Thoracic aorta (tissue), 1 donor: ENCODE results near the gene ITGA6.

GRCh38 chr2:171554405-171554829 is 32.1 kb downstream of the CYBRD1 start:
- RAMPAGE, long total RNA, result no peak

DNA sequence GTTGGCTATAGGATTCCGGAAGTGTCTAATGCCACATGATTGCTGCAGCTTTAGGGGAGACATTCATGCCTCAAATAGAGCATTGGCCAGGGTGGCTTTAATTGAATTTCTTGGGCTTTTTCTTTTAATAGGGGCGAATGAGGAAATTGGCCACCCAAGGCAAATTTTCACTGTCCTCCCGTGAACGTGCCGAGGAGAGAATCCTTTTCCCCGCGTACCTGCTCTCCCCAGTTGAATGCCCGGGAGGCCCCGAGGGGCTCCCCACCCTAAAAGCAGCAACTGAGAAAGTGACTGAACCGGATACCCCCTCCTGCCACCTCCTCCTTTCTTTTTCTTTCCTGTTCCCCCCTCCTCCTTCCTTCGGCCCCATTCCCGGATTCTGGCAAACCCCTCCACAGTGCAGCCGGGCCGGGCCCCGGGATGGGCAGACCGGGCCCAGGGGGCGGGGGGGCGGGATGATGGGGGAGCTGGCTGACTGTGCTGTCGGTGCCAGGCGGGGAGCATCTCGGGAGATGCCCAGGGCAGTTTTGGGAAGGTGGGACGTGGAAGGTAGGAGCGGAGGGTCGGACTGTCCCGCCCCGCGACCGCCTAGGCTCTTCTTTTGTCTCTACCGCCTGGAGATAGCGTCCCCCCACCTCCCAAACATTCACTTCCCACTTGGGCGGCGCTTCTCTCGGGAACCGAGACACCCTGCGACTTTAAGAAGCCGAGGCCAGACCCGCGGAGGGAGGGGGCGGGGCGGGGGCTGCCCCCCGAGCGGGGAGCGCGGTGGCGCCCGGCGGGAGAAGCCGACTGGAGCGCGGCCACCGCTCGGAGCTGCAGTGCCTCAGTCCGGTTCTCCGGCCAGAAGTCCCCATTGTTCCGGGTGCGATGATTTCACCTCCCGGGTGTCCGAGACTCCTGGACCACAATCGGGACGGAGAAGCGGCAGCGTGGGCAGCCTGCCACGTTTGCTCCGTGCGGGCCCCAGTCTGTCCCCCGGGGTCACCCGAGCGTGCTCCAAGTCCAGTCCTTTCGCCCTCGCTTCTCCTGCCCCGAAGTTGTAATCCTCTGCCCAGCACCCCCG is 8.2 kb downstream of the DLX2 start:
- RAMPAGE, long total RNA, result no peak

DNA sequence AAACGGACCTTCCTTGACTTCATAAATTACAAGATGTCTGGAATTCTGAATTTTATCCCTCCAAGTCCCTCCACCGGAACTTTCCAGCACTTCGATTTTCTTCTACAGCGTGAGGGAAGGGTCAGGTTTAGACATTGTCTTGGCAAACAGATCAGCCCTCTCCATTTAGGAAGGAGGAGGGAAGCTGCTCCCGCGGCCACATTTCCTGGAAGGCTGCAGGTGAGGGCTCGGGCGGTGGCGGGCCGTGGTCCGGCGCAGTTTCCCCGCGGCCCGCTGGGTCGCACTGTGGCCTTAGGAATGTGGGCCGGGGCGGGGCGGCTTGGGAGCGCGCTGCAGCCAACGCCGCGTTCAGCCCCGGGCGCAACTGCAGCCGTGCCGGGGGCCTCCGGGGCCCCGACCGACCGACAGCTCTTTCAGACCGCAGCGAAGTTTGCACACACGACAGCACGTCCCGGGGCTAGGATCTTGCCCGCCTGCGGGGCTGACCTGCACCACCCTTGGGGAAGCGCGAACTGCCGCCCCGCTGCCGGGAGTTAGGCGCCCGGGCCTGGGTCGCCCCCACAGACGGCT is 69.7 kb upstream of the DLX2 start:
- RAMPAGE, long total RNA, result no peak

DNA sequence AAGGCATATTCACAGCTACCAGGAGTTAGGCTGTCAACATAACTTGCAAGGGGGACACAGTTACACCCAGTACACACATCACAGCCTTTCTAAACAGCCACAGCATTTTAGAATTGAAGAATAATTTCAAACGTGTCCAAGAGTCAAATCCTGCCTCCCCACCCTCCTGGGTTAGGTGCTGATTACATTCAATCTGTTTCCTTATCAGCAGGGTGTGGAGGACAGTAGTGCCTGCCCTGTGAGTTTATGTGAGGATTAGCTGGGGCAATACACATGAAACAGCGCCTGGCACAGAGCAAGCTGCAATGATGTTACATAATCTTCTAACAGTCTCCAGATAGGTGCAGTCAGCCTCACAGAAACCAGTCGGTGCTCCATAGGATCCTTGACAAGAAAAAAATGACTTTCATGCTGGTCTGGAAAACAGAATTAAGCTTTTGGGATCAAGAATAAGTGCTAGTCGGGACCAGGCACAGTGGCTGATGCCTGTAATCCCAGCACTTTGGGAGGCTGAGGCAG is 91.7 kb upstream of the ITGA6 start:
- RAMPAGE, long total RNA, result no peak

- RAMPAGE, long total RNA, result no peak
These were observed at the start of gene ITGA6 for GRCh38 chr2:172427254-172428209. ITGA6 (plus strand) TSS chr2:172427586.

- RAMPAGE, long total RNA, result no peak
These were observed 7.5 kb downstream of the ITGA6 start for GRCh38 chr2:172434764-172435437.

DNA sequence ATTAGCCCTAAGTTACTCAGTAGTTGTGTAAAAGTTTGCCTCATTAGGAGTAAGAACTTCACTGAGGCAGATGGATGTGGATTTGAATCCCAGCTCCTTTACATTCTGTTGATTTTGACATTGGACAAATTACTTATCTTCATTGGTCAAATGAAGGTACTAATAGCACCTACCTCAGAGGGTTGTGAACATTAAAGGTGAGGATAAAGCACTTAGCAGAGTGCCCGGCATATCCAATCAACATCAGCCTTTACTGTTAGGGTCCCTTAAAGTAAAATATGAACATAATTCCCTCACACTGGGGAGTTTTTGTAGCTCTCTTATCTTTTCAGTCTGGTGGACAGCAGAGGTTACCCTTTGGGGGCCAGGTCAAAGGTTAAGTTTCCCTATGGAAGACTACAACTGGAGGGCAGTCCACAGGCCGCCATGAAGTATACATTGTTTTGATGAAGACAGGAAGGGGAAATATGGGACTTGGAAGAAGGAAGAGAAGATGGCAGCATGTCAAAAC is 11.1 kb downstream of the ITGA6 start:
- RAMPAGE, long total RNA, result no peak

GRCh38 chr2:172461672-172462355 is 34.4 kb downstream of the ITGA6 start:
- RAMPAGE, long total RNA, result no peak

GRCh38 chr2:172490754-172491542 is 63.6 kb downstream of the ITGA6 start:
- RAMPAGE, long total RNA, result no peak

DNA sequence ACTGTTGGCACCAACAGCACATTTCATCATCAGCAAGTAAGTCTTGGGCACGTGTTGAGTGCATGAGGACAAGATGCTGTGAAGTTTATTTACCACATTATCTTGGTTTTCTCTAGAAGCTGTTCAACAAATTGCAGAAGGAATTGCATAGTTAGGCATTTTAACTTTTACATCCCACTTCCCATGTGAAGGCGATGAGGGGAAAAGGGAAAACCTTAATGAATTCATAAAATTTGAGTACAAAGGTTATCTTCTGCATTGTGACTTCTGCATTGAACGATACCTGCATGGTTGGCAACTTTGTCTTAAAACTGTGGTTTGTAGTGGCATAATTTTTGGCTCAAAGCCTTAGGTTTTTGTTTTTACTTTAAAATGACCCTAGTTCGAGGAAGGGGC is 947 bp downstream of the PDK1 start:
- RAMPAGE, long total RNA, result no peak

- RAMPAGE, long total RNA, result start-site peak on the plus strand at chr2:172607374-172608205, 6 reads
These were observed 51.5 kb downstream of the PDK1 start for GRCh38 chr2:172607205-172607900.

- RAMPAGE, long total RNA, result no peak
These were observed 42.6 kb upstream of the RAPGEF4 start for GRCh38 chr2:172692892-172693600.

DNA sequence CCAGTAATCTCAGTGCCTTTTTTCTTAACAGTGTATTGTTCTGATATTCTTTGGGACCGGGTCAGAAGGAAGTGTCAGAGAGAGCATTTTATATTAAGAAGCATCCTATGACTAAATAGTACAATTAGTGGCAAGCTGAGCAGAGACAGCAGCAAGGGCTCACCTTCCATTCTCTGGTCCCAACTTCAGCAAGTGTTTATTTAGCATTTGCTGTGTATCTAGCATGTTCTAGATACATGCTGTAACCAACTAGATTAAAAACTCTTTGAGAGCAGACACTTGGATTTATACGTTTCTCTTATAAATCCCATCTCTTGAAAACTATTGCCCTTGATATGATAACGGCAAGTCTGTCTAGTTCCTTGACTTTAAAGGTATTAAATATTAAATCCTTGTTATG is 126.6 kb downstream of the RAPGEF4 start:
- RAMPAGE, long total RNA, result no peak

DNA sequence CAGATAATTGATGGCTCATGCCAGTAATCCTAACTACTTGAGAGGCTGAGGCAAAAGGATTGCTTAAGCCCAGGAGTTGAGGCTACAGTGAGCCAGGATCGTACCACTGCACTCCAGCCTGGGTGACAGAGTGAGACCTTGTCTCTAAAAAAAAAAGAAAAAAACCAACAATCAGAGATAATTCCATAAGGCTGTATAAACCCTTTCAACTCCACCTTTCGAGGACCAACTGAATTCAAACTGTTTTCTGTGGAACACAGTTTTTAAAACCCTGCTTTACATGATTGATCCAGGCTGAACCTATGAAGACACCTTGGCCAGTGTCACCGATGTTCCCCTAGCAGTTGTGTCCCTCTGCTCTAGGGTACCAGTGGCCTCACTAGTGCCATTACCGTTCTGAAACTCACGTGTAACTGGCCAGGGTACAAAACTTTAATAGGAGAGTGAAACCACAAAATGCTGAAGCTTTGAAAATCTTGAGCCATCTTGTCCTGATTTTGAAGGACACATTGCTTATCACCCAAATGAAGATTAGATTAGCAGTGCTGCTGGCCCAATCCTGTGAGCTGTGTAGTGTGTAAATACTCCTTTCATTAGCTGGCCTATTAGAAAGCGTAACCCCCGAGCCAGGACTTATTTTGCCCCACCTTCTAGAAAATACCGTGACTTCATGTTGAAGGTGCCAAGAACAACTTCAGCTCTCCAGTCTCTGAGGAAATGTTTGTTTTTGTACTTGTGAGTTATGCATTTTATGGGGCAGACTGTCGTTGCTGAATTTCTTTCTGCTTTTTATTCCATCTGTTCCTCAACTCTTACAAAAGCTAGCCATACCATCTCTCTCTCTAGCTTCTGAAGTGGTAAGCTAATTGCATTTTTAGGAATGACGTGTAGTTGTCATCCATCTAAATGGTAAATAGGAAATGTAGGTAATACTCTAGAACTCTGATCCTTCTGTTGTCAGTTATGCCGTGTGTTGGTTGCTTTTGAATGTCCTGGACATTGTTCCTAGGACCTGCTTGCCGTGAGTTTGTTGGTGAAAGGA is 147.8 kb upstream of the MAP3K20 start:
- RAMPAGE, long total RNA, result no peak

GRCh38 chr2:172966973-172967602 is 108.6 kb upstream of the MAP3K20 start:
- RAMPAGE, long total RNA, result no peak

DNA sequence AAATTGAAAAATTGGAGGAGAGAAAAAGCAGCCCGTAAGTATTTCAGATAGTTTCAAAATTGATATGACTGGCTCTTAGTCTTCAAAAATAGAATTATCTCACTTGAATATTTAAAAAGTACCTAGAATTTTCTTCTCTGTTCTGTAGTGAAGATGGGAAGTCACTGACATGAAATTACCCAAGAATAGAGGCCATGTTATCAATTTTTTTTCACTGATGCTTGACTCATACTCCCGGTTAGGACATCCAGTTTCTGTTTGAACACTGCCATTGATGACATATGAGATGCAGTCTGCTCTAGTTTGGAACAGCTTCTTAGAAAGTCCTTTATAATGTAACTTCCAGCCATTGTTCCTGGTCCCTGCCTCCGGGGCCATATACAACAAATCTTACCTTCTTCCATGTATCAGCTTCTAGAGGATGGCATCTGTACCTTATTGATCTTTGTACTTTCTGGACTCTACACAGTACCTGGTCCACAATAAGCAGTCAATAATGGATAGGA is 26.1 kb downstream of the MAP3K20 start:
- RAMPAGE, long total RNA, result no peak

DNA sequence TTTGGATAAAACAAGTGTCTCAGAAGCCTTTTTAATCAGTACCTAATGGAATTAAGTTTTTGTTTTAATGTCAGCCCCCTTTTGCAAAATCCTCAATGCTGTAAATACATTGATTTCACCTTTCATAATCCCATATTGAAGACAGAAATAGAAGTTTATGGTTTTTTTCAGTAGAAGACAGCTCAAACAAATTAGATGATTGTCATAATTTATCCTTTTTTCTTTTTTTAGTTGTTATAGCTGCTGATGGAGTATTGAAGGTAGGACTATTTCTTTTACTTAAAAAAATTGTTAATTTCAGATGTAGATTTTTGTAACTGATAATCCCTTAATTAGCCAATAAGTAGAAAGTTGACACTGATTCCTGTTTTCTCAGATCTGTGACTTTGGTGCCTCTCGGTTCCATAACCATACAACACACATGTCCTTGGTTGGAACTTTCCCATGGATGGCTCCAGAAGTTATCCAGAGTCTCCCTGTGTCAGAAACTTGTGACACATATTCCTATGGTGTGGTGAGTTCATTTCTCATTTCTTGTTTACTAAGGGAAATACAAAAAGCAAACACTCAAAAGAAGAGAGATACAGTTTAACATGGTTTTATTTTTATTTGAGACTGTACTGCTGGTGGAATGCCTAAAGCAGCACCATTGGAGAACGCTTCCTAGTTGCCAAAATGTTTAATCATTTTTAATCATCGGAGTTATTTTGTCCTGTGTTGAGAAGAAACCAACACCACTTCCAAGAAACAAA is 115.2 kb downstream of the MAP3K20 start:
- RAMPAGE, long total RNA, result no peak

GRCh38 chr2:173227311-173227773 is 127.3 kb upstream of the CDCA7 start:
- RAMPAGE, long total RNA, result no peak

DNA sequence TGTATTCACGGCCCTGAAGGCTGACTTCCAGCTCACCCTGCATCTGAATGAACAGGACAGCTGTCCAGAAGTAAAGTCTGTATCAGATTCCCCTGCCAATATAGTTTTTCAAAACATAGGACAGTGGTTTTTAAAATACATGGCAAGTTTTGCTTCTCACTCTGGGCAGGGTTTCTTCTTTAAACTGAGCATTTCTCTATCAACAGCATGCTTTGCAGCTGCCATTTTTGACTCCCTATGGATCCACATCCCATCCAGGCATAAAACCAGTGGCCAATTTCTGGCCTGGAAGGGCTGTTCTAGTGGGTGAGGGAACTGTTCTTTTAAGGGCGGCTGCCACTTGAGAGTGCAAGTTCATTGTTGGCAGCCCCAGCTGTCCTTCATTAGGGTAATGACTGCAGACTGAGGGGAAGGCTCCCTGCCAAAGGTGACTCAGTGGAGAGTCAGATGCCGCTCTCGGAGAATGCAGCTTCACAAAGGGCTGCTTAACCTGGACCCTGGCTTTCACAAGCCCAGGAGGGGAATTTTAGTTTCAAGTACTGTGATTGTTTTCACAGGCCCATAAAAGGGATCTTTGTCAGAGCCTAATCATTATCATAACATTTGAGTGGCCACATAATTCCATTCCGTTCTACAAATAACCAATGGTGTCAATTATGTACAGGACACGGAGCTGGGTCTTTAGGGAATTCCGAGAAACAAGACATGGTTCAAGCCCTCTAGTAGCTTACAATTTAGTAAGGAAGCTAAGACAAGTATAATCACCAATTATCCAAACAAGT is 235.6 kb downstream of the CDCA7 start:
- RAMPAGE, long total RNA, result no peak

DNA sequence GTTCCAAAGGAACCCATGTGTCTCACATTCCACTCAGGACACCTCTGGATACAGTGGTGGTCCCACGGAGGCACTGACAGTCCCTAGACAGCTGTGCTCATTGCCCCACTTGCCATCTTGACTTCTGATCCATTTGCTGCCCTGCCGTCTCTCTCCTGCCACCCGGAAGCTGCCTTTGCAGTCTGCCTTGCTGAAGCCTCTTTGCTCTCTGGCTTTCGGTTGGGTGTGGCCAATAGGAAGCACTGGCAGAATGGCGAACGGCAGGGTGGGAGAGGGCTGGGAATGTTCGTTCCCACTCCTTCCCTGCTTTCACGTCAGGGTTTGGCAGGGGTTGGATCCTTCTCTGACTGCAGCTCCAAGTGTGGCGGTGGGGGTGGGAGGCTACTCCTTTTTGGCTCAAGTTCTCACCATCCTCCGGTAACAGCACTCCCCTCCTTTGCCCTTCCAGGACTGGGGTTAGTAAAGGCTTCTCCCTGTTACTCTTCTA is 299.5 kb downstream of the CDCA7 start:
- RAMPAGE, long total RNA, result no peak